Osteocyte (in vitro differentiated cells): ENCODE measurements around the genes FKBP1B and EFR3B.

DNA sequence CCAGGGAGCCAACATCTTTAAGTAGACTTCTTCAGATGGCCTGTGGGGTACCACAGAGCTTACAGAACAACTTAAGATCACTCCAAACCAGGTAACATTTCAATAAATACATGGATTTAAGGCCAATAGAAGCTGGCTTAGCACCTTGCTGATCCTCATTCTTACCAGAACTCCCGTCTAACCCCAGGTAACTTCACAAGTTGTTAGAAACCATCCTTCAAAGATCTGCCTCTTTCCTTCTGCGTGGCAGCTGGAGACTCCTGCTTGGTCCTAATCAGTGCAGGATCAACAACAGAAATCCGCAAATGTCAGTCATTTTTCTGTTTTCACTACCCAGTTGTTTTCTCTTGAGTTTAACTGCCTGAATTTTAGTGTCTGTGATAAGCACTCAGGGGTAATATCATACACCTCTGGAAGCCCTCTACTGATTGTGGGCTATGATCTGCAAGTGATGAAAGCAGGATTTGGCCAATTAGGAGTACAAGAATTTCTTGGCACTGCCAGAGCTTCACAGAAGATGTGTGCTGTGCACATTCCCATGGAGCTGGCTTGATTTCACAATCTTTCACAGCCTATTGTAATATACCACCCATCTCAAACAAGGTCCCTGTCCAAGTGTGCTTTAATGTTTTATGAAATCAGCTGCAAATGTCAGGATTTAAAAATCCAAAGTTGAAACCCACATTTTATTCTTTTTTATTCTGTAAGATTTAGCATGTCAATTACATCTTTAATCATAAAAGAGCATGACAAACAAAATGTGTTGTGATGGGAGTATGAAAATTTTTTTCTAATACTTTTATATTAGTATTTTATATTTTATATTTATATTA, 27.4 kb upstream of the TDRD15 start:
- PRO-cap, result no peak

DNA sequence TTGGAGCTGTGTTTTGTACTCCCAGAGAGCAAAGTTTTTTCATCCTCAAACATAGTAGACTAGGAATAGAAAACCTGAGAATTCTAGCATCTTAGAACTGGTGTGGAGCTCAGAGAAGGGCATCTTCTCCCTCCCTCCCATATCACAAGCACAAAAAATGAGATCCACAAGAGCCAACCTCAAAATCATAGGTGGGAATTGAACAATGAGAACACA, 904.1 kb downstream of the TDRD15 start:
- PRO-cap, result no peak

DNA sequence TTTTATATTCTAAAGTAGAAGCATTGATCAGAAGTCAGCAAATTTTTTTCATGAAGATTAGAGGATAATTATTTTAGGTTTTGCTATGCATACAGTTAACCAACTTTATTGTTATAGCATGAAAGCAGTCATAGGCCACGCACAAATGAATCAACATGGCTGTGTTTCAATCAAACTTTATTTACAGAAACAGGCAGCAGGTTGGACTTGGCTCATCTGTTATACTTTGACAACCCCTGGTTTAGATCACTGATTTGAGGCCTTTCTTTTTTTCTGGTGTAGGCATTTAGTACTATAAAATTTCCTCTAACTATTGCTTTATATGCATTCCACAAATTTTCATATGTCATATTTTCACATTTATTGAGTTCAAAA, 116.5 kb upstream of the KLHL29 start:
- PRO-cap, result no peak

DNA sequence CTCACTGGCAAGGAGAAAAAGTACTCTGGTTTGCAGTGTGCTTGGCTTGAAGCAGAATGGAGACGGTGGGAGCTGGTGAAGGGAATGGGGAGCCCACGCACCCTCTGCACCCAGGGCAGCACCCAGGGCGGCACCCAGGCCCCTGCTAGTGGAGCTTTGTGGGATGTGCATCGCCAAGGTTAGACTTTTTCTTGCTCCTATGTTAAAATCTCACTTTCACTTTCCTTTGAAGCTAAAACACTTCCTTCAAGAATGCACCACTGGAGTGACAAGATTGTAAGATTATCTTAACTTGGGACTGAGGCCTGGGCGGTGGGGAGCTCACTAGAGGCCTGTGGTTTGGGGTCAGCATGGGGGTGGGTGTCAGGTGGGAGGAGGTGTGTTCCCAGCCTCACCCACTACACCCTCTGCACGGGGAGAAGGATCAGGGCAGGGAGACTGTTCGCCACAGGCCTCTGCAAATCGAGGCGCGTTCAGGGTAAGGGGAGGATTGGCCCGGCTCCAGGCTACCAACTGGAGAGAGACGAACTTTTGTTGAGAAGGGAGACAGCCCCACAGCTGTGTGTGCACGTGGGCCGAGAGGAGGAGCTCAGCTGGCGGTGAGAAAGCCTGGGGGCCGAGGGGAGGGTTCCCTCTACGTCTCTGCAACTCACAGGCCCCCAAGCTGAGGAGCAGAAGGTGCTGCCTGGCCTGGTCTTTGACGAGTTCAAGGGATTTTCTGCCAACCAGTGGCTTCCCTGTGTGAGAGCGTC, 147.5 kb downstream of the KLHL29 start:
- PRO-cap, result no peak

- PRO-cap, result unidirectional peak, plus-strand start at chr2:24049743
Observed at GRCh38 chr2:24049358-24050169, at the start of gene FKBP1B. TSS of gene FKBP1B (plus strand) at chr2:24049741.

DNA sequence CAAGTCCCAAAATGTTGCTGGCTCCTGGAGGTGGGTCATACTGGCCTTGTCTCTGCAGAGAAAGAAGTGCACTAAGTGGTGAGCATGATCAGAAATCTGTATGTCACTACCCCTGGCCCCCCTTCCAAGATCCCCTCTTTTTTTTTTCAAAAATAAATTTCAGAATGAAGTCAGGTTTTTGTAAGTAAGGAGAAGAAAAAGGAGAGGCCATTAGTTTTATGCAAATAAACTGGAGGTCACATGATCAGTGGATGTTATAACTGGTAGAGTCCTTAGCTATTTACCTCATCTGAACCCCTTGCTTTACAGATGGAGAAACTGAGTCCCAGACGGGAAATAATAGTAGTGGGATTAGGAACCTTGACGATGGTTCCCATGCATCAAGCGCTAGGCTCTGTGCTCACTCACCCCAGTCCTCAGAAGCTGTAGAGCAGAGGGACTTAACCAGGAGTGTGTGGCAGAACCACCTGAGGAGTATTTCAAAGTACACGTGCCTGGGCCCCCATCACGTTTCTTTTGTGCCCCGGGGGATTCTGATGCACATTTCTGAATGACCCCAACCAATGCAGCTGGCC, 1.4 kb downstream of the TP53I3 start:
- PRO-cap, result no peak

DNA sequence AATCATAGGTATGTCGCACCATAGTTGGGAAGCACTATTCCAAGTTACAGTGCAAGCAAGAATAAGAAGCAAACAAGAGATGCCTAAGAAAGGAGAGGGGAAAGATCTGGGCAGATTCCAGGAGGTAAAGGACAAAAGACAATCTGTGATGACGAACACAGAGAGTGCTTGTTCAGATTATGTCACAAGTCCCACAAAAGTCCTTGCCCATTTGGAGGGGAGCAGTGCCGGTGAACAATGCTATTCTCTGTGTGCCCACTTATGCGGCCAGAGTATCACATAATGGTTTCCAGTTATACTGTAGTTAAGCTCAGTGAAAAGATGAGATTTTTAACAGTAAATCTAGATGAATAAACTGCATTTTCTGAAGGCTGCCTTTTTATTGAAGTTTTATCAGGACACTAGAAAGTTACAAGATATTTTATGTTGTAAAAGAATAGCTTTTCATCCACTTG, 56.8 kb downstream of the FAM228A start:
- PRO-cap, result no peak

DNA sequence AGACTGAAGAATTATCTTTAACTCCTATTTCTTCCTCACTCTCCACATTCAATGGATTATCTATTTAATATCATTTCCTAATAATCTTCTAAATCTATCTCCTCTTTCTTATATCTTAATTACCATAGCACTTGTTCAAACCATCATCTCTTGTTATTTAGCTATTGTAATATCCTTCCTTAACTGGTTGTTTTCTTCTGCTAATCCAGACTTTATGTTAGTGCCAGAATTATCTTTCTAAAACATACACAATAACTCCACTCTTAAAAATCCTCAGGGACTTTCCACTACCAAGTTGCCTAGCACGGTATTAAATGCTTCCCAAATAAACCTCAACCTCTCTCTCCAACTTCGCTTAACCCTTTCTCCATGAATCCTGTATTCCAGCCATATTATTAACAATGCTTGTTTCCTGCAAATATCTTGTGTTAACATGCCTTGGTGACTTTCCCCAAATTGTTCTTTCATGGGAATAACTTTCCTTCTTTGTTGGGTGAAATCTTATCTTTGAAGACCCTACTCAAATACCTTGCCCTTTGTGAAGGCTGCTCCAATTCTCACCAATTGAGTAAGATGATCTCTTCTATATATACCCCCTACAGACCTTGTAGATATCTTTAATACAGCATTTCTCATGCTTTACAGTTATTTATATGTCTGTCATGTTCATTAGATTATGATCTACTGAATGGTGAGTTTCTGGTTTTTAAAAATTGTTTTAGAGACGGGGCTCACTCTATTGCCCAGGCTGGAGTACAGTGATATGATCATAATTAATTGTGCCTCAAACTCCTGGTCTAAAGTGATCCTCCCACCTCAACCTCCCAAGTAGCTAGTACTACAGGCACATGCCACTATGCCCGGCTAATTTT, 84.6 kb downstream of the FAM228A start:
- PRO-cap, result no peak

DNA sequence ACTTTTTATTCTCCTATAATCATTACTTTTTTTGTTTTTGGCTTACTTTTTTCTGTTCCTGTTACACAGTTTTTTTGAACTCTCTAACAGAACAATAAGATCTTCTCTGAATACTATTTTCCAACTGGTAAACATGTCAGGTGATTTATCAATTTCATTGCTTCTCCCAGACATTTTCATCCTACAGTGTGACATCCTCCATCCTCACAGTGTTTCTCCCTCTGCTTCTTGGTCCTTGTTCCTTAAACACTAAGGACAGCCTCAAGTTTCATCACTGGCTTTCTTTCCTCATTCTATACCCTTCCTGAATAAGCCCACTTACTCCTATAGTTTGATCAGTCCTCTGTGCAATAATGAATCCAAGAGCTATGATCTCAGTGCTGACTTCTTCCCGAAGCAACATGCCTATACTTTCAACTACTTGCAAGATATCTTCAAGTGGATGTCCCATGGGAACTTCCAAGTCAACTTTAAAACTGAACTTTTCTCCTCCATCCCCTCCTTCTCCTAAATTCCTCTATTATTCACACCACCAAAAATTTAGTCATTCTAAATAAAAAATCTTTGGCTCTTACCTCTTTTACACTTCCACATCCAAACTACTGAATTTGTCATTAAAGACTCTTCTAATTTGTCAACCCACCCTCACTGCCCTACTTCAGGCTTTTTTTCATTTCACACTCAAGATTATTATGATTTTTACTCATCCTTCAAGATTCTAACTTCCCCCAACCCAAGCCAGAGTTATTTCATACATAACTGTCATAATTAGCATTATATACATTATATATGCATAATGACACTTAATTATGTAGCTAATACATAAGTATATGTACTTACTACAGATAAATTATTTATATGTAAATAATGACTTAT, 87.7 kb downstream of the FAM228A start:
- PRO-cap, result no peak

DNA sequence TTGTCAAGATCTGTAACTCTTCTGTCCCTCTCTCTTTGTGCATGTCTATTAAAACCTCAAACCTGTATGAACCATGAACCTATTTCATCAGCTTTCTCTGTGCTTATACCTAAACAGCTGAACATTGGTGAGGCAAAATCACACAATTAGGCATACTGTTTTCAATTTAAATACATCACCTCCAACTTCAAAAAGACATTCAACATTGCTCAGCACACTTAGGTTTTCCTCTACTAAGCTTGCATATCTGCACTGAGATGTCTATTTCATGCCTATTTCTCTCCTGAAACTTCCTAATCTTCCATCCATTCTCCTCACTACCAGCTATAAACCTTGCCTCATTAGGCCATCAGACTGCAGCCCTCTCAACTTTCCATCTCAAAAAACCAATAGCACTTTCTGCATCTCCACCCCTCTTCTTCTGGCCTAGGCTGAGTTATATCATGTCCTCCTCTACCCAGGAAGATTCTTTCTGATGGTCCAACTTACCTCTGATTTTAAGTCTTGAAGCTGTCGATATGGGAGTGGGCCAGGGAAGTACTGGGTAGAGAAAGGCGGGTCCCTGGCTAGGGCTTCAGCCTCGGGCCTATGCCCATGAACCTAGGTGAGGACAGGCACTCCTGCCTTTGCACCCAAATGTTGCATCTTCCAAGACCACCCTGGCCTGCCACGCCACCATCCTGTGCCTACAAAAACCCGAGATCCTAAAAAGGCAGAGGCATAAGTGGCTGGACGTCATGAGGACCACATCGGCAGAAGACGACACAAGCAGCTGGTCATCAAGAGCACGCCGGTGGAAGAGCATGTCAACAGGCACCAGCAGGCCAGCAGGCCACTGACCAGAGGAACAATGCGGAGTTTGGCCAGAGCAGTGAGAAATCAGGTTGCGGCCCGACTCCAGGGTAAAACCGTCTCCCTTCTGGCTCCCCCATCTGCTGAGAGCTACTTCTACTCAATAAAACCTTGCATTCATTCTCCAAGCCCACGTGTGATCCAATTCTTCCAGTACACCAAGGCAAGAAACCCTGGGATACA, 78.6 kb downstream of the ITSN2 start:
- PRO-cap, result no peak

DNA sequence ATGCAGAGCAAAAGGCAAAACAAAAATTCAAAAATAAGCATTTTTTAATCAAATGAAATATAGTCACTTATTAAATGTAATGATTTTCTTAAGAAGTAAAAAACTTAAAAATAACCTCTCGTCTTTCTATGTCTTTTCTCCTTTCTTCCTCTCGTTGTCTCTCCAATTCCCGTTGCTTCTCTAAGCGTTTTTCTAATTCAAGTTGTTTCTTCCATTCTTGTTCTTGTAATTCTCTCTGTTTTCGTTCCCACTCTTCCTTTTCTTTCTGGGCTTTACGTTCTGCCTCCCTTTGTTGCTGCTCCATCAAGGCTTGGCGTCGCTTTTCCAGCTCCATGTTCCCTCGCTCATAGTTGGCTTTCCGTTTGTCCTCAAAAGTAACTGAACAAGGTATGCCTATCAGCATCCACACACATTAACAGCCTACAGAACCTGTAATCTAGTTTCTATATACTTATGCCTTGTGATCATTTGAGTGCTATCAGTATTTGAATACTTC, 60.5 kb downstream of the ITSN2 start:
- PRO-cap, result no peak

DNA sequence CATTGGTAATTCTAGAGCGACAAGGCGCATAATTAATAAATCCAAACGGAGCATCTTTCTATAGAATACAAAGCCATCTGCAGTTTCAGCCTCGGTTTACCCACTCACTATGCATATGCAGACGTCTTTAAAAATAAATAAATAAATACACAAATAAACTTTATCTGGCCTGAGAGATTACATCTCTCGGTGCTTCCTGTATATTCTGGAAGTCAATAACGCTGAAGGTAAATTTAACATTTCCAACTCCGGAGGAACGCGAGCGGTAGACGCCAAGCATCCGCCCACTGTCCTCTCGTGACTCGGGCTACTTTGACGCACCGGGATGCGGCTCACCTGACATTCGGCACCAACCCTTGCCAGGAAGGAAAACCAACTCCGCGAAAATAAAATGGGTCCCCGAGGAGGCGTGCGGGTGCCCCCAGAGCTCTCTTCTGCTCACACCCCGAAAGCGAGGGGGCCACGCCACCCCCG, 796 bp downstream of the ITSN2 start:
- PRO-cap, result unidirectional peak, plus-strand start at position 256 of the sequence; unidirectional peak, plus-strand start at position 399 of the sequence

DNA sequence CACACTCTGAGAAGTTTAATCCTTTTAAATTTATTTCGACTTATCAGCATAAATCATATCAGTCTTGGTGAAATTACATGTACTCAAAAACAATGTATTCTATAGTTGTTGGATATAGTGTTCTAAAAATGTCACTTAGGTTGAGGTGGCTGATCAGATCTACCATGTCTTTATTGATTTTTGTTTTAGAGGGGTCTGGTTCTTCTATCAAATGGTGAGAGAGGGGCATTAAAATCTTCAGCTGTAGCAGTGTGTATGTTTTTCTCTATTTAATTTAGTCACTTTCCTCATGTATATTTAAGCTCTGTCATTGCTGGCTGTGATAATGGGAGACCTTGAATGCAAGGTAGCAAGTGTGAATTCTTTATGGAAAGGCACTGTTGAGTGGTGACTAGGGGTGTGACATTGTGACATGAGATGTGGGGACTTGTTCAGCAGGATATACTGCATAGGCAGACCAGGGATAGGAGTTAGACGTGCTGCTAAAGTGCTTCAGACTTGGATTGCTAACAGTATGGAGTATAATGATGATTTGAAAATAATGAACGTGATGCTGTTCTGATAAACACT, 134.9 kb downstream of the NCOA1 start:
- PRO-cap, result no peak

DNA sequence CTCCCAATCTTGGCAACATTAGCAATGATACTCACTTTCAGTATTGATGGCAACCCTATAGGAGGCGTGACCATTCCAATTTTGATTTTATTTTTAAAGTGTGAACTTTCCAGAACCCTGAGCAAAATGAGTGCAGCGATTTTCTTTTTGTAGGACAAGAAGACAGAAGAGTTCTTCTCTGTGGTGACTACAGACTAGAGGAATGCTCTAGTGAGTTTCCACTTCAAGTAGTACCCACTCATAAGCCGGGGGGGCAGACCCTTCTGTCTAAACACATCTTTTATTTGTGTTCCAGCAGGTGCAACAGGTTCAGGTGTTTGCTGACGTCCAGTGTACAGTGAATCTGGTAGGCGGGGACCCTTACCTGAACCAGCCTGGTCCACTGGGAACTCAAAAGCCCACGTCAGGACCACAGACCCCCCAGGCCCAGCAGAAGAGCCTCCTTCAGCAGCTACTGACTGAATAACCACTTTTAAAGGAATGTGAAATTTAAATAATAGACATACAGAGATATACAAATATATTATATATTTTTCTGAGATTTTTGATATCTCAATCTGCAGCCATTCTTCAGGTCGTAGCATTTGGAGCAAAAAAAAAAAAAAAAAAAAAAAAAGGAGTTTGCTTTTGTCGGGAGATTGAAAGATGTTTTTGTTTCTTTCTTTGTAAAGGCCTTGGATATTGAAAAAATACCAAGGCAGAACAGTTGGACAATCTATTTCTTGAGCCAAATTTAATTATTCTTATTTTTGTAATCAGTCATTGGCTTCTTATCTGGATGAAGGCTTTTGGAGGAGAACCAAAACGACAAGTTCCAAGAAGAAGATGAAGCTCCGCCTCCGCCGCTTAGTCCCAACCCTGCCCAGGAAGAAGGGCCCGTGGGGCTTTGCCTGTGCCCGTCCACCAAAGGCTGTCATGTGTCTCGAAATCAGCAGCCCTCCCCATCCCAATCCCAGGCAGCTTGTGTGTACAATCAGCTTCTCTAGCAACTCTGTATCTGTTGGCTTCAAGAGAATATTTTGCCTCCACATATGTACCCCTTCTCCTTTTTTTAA, 24.9 kb downstream of the PTRHD1 start:
- PRO-cap, result no peak

DNA sequence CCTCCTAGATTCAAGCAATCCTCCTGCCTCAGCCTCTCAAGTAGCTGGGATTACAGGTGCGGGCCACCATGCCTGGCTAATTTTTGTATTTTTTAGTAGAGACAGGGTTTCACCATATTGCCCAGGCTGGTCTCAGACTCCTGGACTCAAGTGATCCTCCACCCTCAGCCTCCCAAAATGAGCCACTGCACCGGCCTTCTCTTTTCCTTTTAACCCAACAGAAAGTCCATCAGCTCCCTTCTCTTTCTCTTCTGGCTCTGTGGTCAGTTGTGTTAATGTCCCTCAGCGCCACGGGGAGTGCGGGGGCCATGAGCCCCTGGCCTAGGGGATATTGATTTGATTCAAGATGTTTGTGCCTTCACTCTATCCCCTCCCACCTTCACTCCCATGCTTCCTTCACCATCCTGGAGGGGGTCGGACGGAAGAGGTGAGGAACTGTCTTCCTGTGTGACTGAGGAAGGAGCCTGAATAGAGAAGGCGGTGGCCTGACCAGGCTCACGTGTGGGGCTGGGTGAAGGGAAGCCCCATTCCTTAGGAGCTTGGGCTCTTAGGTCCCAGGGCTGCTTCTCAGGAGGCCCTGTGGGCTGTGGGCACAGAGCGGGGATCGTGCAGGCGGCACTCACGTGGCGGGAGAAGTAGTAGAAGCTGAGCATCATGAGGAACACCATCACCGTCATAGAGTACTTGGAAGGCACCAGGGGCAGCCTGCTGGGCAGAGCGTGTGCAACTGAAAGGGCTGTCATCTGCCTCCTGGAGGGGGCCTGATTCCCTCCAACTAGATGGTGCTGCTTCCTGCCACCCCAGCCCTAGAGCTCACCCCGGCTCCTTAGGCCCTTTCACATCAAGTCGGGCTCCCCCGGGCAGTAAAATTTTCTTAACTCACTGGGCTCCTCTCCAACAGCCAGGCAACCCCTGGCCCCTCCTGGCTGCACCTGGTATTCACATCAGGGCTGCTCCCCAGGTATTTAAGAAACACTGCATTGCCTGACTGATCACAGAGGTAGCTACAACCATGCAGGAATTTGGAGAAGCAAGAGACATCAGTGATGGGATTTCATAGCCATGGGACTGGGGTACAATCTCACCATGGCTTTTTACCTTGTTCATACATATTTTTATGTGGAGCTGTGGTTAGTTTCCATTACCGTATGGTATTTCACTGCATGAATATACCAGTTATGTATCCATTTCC, 32.6 kb downstream of the CENPO start:
- PRO-cap, result no peak

DNA sequence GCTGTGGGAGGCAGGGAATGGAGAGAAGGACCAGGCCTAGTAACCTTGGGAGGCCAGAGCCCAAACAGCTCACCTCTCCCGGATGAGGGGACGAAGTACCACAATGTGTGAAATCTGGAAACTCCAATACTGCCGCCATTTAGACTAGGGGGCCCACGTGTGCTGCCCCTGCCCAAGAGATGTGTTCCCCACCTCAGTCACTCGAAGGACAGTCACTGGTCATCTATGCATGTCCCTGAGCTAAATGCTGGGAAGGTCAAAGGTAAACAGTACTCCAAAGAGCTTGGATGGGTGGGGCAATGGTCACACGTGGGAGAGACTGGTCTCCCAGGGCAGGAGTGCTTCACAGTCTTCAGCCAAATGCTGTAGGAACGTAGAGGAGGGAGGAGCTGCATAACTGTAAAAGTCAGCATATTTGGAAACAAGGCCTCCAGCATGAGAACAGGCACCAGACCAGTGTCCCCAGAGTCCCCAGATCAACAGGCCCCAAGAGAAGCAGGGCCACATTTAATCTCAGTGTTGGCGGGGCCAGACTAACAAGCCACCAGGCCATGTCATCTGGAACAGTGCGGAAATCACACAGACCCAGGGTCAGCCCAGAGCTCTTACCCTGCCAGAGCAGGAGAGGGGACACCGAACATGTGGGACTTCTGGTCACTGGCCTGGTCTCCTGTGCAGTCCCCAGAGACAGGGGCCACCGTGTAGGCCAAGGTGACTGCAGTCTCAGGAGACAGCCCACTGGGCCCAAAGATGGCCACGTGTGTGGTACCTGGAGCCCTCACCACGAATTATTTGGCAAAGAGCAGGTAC, 63.3 kb downstream of the ADCY3 start:
- PRO-cap, result no peak

DNA sequence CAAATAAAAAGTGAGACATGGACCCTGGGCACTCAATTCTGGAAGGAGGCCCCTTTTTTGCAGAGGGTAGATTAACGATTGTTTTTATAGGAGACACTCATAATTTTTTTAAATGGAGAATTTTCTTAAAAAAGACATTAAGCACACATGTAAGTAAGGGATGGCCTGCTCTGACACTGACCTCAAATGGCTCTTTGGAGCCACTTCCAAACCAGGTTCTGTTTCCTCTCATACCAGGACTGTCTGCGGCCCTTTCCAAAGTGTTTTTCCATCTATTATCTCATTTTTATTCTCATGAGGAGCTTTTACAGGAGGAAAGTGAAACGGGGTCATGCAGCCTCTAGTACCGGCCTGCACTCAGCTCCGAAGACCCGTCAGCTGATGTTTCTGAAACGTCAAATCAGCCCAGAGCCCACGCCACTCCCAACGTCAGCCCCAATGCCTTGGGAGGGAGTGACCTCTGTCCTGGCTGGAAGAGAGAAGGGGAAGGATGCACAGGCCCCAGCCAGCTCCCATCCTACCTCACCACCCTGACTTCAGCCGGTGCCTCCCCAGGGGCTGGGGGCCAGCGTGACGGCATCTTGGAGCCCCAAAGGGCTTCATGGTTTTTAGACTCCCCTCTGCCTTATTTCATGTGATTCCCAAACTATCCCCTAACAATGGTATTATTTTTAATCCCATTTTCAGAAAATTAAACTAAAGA, 58.6 kb downstream of the ADCY3 start:
- PRO-cap, result no peak

DNA sequence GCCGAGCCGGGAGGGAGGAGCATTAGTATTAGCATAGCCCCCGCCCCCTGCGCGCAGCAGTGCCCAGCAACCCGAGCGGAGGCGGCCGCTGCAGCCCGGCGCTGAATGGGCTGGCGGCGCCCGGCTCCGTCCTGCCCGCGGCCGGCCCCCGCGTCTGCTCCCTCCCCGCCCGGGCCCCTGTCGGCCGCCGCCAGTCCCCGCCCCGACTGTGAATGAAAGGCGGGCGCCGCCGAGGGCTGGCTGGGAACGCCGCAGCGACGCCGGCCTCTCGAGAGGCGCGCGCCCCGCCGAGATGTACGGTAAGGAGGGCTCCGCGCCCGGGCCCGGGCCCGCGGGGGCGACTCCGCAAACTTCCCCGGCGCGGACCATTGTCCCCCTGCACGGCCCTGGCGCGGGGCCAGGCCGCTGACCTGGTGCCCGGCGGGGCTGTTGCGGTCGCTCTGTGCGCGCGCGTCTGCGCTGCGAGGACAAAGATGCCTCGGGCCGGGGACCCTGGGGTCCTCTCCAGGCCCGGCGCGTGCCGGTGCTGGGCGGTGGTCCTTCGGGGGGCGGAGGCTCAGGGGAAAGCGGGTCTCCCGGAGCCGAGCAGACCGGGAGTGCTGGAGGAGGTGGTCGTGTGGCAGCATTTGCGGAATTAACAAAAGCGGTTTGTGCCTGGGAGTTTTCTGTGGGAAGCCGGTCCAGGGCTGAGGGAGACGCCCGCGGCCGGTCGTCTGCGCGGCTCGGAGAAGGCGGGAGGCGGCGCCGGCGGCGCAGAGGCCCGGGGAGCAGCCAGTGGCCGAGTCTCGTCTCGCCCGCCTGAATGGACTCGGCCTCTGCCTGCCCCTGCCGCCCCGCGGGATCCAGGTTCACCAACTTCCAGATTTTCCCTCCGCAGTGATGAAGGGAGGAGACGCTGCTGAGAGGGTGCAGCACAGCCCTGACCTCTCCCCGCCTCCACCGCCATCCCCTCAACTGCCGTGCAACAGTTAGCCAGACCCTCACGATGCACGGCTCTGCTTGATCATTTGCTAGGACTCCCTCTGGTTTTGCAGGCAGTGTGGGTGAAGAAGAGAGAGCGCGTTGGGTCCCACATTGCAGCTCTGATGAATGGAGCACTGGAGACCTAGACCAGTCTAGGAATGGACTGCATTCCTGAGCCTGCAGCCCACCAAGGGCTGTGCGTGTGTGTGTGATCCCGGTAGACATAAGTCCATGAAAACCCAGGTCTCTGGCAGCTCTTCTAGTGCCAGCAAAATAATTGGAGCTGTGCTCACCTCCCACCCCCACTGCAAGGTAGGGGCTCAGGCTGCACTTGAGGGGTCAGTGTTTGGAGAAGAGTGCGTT, at the start of gene EFR3B:
TSS of gene EFR3B (plus strand) at position 56 of the 1,326 bp plus-strand sequence.
- PRO-cap, result unidirectional peak, plus-strand start at position 193 of the sequence; unidirectional peak, plus-strand start at position 243 of the sequence

DNA sequence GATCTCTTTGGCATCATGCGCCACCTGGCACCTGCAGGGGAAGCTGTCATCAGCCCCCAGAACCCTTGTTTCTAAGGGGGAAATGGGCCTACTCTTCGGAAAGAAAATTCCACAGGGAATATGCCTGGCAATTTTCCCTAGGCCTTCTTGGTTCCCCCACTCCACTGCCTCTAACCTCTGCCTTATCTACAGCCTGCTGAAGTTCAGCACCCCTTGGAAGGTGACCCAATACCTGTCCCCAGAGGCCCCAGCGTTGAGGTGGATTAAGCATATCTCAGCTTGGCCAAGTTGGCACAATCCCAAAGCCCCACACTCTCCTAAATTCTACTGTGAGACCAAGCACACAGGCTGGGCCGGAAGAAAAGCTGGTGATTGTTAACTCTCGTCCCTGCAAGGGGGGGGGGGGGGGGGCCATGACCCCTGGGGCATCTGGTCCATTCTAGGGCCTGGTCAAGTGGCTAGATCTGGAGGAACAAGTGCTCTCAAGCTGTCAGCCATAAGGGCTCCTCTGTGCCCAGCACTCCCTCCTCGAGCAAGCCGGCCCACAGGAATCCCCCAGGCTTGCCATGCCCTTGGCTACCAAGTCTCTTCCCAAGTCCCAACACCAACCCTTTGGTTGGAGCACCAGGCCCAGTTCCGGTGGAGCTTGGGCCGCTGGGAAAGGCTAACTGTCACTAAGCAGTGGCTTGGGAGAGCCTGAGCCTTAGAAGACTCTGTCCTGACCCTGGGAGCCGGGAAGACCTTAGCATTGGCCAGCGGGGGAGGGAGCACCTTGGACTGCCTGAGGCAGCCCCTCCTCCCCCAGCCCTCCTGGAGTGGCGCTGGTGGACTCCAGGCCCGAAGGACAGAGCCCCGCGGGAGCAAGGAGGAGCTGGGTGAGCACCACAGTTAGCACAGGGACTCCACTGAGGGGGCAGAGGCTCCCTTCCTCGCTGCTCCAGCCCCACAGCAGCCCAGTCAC, 62.3 kb upstream of the POMC start:
- PRO-cap, result no peak

DNA sequence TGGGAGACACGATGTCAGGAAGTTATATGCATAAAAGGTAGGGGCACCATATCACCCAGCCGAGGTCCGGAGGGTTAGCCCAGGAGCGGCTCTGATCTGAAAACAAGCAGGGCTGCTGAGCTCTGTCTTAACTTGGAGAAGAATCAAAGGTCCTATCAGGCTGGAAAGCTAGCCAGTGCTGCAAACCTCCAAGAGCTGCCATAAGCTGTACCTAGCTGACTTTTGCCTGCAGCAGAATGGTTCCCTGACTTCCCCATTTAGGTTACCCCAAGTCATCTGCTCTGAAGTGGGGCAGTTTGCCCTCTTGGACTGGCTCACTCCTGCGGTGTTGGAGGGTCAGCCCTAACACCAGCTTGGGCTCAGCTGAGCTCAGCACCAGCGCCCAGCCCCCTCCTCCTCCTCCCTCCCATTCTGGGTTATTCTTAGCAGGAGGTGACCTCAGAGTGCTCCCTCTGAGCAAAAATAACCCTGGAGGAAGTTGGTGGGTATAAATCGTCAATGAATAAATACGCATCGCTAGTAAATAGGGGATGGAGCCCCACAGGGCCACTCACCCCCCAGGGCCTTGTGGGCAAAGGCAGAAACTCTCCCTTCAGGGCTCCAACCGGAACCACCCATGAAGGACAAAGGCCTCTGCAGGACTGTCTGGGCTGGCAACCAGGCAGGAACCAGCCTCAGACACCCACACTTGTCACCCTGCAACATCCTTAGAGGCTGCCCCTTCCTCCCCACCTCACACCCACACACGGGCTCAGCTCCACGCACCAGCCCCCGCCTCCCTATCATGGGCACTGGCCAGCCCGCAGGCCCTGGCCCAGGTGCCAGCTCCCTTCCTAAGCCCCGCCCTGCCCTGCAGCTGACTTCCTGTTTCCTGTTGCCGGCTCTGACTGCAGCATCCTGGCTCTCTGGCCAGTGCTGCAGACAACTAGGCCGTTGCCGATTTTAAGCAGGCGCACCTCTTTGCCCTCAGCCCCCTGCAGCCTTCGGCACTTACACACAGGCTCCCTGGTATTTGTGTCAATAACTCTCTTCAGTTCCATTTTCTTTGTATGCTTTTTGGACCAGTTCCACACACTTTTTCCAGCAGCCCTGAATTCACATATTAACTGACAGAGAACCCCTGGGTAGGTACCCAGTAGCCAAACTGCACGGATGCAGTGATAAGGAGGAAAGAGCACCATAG, 46.8 kb downstream of the DNMT3A start:
- PRO-cap, result no peak